GM23248 (cell line): ENCODE measurements around the genes QPCTL, DMWD, RSPH6A and NANOS2.

- RAMPAGE, long total RNA: start-site peak on the plus strand at chr19:45692666-45692692, 19 and 21 reads in 2 replicates
These were observed at the start of gene QPCTL for GRCh38 chr19:45692138-45693310. Gene QPCTL, plus strand, starts transcription at chr19:45692666.

DNA sequence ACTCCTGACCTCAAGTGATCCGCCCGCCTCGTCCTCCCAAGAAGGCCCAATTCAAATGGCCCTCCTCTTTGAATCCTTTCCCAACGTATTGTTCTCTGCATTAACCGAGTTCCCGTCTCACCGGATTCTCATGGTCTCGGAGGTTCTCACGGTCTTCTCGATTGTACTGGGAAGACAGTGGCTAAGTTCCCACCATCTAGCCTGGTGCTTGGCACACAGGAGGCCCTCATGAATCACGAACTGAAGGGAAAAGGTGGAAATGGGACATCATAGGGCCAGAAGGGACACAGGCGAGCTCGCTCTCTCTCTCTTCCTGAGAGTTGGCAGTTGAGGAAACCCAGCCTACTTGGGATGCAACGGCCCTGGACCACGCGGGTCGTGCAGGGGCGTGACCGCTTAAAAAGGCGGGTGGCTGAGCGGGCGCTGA lies 412 bp upstream of the MEIOSIN start:
- RAMPAGE, long total RNA: no peak

DNA sequence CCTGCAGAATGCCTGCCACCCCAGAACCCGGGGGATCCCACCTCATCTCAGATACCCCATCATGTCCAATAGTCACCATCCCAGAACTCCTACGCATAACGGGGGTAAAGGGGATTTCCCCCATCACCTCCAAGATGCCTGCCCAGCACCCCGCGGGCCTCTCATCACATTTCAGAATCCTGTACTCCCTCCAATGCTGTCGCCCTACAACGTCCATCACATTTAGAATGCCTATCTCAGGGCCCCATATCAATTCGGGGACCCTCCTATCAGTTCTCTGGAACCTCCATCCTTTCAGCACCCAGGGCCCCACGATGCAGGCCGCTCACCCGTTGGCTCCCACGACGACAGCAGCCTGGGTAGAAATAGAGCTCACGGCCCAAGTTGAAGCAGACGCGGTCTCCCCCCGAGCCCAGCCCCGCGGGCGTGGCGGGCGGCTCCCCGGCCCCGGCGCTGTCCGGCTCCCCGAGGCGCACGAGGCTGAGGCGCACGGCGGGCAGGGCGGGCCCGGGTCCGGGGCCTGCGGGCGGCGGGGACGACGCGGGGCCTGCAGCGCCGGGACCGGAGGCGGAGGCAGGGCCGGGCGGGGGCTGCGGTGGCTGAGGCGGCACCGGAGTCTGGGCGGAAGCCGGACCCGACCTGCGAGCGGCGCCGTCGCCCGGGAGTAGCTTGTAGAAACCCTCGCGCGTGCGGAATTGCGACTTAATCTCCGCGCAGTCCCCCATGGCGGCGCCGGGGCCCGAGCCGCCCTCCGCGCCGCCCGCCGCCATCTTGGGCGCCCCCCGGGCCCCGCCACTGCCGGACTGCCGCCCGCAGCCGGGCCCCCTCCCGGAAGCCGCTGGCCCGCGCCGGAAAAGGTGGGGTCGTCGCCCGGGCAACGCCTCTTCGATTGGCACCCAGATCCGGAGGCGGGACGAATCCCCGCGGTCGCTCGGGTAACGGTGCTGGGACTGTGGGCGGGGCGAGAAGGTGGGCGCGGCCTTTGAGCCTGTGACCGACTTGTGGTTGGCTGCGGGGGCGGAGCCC lies at the start of gene DMWD:
Gene DMWD (minus strand): TSS at position 859 of the 1,026 bp plus-strand sequence.
- RAMPAGE, long total RNA: no peak

- RAMPAGE, long total RNA: no peak
These were observed at the start of gene RSPH6A for GRCh38 chr19:45815030-45815767. Gene RSPH6A, minus strand, starts transcription at chr19:45815308.

DNA sequence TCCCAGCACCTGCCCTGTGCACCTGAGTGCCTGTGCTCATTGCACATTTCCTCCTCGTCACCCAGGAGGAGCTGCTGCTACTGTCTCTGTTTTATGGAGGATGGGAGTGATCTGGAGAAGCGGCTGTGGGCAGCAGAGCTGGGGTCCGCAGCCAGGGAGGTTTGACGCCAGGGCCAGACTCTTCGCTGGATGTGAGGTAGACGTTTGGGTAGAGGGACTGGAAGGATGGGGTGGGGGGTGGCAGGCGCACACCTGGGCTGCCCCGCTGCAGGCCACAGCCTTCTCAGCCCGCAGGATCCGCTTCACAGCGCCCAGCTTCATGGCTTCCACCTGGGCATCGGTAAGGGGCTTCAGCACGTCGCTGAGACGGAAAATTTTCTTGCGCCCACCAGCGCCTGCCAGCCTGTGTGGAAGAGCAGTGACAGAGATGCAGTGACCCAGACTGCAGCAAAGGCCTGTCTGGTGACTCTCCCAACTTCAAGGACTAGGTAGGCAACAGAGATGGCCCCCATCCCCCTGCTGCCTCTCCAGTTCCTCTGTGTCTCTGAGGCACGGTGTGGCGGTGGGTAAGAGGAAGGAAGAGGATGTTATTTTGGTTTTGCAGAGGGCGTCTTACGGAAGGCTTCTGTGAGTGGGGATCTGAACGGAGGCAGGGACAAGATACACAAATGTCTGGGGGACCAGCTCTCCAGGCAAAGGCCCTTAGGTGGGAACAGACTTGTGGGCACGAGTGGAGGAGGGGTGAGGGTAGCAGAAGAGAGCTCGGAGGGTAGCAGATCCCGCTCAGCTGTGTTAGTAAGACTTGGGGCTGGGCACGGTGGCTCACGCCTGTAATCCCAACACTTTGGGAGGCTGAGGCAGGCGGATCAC lies 14.9 kb upstream of the RSPH6A start:
- RAMPAGE, long total RNA: no peak

DNA sequence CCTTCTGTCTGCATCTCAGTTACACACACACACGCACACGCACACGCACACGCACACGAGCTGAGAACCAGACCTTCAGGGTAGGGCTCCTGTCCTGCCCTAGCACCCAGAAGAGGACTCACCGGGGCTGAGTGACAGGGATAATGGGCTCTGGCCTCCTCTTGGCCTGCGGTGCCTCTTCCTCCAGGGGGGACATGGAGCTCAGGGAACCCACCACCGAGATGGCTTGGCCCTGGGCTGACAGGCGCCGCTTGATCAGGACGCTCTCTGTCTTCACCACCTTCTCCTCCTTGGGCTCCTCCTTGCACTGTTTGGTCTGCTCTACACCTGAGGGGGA lies 16.1 kb upstream of the RSPH6A start:
- RAMPAGE, long total RNA: no peak

DNA sequence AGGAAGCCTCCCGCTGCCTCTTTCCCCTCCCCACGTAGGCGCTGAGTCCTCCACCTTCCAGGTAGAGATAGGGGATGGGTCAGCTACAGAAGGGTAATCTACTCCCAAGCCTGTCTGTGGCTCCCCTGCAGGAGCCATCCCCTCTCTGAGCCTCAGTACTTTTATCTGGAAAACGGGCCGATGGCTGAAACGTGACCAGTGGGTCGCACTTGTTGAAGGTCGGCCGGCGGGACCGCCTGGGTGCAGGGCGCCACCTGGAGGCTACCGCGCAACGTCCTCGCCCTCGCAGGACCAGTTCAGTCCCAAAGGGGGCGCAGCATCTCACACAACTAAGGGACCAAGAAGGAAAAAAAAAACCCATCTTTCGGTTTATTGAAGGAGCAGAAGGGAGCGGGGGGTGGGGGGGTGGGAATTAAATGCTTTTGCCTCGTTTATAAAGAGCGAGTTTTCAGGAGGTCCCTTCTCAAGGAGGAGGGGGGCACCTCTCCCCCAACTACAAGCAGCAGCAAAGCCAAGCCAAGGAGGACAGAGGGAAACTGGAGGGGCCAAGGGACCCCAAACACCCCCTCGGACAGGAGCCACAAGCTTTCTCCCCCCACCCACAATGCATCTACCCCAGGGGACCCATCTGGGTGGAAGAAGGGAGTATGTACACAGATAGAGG lies 2.5 kb downstream of the IRF2BP1 start:
- RAMPAGE, long total RNA: no peak

DNA sequence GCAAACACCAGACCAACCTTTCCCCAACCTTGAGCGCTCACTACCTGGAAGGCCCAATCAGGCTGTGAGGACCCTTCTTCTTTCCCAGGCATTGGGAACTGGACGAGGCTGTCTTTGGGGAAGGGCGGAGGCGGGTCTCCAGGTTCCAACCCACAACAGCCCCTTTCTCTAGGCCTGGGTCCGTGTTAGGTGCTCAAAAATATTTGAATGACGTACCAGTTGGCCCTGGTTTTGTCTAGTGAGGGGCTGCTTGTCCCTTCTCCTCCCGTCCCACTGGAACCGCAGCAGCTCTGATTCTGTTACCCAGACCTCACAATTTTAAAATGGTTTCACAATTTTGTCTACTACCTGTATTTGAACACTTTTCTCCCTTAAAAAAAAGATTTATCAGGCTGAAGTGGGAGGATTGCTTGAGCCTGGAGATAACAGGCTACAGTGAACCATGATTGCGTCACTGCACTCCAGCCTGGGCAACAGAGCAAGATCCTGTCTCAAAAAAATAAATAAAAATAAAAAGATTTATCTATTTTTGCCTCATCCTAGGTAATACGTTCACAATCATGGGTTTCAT lies 1.2 kb upstream of the IRF2BP1 start:
- RAMPAGE, long total RNA: no peak

- RAMPAGE, long total RNA: no peak
These were observed at the start of gene NANOS2 for GRCh38 chr19:45914639-45915168. Gene NANOS2, minus strand, starts transcription at chr19:45914778.

DNA sequence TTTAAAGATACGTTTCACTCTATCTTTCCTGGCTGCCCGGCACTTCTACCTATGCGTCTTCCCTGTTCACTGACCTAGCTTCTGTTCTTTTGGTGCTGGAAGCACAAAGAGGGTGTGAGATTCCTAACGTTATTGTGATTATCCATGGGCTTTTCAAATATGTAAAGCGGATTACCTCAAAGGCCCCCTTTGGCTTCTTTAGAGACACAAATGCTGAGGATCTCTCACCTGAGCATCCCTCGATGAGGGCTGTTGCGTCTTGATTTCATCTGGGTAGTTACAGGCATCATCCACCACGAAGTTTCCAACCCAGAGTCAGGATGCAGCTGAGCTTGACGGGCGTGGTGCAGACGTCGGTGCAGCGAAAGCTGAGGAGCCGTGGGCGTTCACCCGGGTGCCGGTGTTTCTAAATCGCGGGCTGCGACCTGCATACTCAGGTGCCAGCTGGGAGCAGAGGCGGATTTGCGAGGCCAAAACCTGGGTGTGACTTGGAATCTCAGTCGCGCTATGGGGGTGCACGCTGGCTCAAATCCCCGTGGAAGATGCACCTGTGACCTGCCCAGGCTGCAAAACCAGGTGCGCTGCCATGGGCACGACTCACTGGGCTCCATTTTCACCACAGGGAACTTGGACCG lies 36.1 kb upstream of the IGFL4 start:
- RAMPAGE, long total RNA: no peak

DNA sequence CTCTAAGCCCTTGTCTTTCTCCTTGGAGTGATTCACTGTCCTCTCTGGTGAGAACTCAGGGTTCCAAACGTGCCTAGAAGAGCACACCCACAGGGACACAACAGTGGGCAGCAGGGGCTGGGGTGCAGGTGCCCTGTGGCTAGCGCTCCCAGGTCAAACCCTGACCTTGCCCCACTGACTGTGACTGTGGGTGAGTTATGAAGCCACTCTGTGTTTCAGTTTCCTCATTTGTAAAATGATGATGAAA lies 37.6 kb upstream of the IGFL1 start:
- RAMPAGE, long total RNA: no peak

DNA sequence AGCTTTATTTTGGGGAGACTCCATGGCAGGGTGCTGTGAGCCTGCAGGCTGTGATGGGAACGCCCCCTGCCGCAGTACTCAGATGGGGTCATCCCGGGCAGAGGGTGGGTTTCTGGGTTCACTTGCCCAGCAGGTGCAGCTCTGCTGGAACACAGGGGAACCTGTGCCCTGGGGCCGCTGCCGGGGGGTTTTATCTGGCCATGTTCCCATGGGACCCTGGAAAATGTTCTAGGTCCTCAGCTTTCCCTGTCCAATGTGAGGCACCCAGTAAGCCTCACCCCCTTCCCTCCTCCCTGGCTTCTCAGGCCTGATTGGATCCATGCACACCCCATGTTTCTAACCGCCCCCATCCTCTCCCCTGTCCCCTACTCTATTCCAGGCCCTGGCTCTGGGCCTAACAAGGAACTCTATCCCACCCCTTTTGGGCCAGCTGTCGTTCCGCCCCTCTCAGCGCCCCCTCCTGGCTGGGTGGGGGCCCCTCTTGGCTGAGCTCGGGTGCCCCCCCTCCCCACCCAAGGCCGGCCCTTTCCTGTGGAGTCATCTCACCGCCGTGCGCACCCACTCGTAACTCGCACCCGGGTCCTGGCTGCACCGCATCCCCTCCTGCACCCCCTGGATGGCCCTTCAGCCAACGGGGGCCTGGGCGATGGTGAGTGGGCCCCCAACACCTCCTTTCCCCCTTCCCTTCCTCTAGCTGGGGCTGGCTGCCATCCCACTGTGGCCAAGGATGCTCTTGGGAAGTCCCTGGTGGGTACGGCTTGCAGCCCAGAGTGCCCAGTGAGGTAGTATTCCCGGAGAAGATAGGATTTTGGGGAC lies 1.2 kb downstream of the HIF3A start:
- RAMPAGE, long total RNA: no peak

DNA sequence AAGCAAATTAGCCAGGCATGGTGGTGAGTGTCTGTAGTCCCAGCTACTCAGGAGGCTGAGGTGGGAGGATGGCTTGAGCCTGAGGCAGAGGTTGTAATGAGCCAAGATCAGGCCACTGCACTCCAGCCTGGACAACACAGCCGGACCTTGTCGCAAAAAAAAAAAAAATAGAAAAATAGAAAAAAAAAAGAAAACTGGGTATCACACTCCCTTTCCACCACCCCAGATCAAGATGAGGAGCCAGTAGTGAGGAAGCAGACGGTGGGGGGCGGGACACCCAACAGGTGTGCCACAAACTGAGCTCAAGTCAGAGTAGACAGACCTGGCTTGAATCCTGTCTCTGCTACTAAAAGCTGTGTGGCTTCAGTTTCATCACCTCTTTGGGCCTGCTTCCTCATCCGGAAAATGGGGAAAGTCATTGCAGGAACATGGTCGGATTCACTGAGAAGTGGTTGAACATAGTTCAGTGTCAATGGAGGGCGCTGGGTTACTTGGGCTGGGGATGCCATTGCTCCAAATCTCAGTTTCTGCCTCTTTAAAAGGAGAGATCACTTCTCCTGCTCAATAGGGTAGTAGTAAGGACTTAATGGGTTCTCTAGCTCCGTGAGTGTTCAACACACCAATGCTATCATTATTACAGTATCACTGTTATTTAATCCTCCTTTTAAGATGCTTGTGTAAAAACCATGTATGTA lies 2.9 kb downstream of the HIF3A start:
- RAMPAGE, long total RNA: no peak

GRCh38 chr19:46350463-46351036 lies 3.7 kb downstream of the PPP5C start:
- RAMPAGE, long total RNA: no peak

DNA sequence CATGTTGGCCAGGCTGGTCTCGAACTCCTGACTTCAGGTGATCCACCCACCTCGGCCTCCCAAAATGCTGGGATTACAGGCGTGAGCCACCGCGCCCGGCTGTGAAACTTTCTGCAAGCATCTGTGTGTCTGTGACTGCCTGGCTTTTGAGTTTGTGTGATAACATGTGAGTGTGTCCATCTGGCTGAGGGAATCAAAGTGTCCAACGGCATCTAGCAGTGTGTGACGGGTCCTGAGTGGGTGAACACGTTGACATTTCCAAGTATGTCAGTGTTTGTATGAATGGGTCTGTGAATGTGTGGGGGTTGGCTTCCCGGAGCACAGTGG lies 5.7 kb downstream of the CCDC8 start:
- RAMPAGE, long total RNA: no peak

DNA sequence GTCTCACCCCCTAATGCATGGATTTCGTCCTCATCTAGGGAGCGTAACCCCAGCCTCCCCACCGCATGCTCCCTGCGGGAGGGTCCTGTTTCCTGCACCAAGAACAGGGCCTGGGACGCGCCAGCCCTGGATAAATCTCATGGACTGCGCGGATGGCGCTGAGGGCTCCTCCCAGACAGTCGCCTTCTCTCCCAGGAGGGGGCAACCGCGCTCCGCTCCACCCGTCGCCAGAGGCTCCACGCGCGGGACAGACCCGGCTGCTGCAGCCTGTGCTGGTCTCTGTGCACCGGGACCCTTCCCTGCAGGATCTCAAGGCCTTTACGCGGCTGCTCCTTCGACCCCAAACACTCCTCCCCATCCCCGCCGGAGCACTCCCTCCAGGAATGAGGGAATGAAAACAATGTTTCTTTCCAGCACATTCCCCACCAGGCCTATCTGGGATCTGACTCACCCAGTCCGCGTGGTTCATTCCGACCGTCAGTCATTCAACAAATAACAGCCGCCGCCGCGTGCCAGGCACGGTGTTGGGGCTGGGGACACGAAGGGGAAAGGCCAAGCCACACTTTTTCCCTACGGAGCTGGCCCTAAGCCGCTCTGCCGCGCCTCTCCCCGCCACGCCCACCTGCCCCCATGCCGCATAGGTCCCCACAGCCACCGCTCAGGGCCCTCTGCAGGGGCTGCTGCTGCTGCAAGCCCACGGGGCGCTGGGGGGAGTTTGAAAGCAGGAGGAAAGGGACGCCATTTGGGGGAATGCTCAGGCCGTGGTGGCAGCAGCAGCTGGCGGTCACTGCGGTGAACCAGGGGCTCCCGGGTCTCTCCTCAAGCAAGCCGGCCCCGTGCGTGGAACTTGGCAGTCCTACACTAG lies 6.0 kb downstream of the PNMA8B start:
- RAMPAGE, long total RNA: no peak

DNA sequence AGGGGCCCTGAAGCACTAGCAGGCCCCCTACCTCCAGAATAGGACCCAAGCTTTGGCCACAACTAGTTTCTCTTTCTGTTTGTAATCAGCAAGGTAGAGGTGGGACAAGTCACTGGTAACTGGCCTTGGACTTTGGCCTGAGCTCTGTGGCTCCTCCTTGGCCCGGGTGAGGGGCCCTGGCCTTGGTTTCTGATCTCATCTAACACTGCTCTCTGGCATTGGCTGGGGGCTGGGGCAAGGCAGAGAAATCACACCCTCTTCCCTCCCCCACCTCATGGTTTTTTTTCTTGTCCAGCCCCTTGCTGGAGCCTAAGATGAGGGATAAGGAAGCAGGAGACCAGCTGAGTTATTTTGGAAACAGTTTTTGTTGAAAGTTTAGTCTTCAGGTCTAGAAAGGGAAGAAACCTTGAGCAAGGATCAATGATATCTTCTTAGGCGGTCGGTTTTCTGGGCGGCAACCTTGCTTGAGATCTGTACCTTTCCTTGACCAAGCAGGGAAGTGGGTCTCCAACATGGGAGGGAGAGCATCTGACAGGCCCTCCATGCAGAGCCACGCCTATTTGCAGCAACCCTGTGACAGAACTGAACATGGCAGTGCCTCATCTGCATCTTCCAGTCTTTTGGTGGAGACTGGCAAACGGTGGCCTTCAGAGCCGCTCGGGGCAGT lies 2.3 kb downstream of the CALM3 start:
- RAMPAGE, long total RNA: no peak

DNA sequence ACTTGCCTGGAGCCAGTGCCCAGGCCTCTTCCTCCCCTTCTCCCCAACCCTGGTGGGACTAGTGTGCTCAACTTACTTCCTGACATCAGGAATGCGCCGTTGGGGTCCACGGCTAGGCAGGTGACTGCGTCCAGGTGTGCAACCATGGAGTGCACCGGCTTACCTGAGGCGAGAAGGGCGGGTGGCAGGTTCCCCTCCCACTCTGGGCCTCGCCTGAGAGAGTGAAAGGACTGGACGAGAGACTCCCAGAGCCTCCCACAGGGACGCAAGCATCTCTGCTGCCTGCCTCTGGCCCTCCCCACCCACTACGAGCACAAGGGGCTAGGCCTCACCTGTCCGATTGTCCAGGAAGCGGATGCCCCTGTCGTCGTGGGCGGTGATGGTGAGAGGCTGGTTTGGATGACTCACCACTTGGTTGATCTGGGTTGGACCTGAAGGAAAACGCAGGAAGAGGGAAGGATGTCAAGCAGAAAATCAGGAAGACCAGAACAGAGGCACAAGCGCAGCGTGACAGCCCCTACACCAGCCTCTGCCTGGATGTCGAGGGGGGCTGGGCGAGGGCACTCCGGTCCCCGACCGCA lies 5.1 kb upstream of the PRKD2 start:
- RAMPAGE, long total RNA: no peak

DNA sequence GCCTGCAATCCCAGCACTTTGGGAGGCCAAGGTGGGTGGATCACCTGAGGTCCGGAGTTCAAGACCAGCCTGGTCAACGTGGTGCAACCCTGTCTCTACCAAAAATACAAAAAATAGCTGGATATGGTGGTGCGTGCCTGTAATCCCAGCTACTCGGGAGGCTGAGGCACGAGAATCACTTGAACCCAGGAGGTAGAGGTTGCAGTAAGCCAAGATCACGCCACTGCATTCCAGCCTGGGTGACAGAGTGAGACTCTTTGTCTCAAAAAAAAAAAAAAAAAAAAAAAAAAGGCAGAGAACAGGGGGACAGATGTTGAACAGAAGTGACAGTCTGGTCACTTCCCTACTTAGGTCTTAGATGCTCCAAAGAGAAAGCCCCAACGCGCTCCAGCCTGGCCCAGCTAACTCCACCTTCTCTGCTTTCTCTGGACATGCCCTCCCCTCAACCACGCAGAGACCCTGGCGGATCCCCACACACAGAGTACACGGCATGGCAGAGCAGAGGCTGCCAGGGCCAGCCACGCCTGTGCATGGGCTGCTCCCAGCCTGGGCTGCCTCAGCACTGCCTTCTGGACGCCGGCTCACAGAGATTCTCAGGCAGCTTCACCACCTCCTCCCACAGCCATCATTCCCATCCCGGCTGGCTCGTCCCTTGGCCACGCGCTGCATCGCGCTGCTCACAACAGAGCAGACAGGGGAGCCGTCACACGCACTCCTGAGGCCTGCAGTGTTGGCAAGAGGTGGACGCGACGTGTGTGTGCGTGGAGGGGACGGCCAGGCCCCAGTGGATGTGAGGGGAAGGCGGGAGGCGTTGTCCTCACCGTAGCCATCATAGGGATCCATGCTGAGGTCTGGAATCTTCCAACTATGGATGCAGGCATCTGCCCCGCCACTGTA lies 7.3 kb upstream of the PRKD2 start:
- RAMPAGE, long total RNA: no peak

DNA sequence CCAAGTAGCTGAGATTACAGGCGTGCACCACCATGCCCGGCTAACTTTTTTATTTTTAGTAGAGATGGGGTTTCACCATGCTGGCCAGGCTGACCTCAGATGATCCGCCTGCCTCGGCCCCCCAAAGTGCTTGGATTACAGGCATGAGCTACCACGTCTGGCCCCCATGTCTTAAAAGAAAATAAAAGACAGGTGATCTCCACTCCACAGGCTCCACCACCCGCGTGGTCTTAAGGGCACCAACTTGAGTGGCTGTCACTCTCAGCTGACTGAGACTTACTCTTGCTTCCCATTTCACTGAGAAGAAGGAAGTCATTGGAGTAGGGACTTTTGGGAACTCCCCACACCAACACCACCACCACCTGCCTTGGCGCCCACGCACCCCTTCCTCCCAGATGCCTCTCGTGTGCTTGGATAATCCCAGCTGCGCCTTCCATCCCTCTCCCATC lies 25.9 kb downstream of the AP2S1 start:
- RAMPAGE, long total RNA: no peak